Endothelial cell of umbilical vein (primary cell): ENCODE results near the genes HOXA6 and HOXA9.

DNA sequence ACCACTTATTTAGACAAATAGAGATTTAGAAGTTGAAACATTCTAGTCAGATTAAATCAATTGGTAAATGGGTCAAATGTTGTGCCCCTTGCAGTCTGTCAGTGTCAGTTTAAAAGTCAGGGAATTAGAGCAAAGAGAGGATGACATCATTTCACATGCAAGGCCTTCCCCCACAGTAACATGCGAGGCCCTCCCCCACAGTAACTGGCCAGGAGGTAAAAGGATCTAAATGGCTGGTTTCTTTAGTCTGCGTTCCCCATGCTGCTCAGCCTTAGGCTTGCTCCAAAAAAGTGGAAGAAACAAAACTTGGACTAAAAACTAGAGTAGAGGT lies 177.8 kb downstream of the SKAP2 start:
- PRO-cap = bidirectional peak, plus-strand start at position 109 of the sequence, minus-strand start outside the sequence
CAGE:
- cytosol, long polyA minus RNA = no peak
- cytosol, long polyA plus RNA = no peak
- long polyA plus RNA = no peak
- nucleus, long polyA minus RNA = no peak
- nucleus, long polyA plus RNA = no peak

DNA sequence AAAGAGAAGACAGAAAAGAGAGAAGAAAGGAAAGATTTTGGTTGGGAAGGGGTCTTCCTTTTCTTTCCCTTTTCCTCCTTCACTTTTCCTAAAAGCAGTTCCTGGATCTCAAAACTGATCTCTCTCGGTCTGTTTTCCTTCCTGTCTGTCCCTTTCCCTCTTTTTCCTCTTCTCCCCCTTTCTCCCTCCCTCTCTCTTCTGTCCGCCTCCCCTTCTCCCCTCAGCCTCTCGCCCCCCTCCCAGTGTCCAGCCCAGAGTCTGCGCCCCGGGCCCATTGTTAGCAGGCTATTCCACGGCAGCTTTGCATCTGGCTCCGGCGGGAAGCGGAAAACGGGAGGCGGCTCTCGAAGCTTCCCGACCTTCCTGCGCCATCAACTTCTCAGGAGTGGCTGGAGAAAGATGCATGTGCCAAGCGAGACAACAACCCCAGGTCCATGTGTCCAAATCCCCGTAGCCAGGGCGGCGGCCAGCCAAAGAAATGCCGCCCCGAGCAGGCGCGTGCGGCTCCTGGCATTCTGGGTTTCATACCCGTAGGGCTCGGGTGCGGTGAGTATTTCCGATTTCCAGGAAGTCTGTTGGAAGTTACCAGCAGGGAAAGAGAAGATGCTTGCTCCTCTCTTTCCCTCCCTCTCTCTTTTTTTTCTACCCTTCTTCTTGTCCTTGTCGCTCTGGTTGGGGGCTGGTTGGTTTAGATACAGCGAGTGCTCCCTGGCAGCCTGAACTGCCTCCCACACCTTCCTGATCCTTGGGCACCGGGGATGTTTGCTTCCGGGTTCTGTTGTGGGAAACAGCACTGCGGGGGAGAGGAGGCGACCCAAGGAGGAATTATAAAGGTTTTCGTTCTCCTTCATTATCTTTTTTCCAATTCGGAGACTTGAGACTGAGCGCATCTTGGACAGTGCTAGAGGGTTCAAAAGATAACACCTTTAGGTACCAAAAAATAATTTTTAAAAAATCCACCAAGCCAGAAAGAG lies 1.1 kb upstream of the HOXA2 start:
- PRO-cap = bidirectional peak, plus-strand start at position 661 of the sequence, minus-strand start at position 526 of the sequence; unidirectional peak, minus-strand start at position 723 of the sequence
CAGE:
- cytosol, long polyA minus RNA = no peak
- cytosol, long polyA plus RNA = no peak
- long polyA plus RNA = no peak
- nucleus, long polyA minus RNA = no peak
- nucleus, long polyA plus RNA = no peak

- PRO-cap = no peak
CAGE:
- cytosol, long polyA minus RNA = no peak
- cytosol, long polyA plus RNA = no peak
- long polyA plus RNA = no peak
- nucleus, long polyA minus RNA = no peak
- nucleus, long polyA plus RNA = no peak
Observed at GRCh38 chr7:27110064-27111112, 7.9 kb upstream of the HOXA2 start.

GRCh38 chr7:27116306-27117698 lies 13.8 kb downstream of the HOXA4 start:
- PRO-cap = bidirectional peak, plus-strand start at chr7:27117472, minus-strand start at chr7:27117293
CAGE:
- cytosol, long polyA minus RNA = no peak
- cytosol, long polyA plus RNA = no peak
- long polyA plus RNA = no peak
- nucleus, long polyA minus RNA = no peak
- nucleus, long polyA plus RNA = no peak

- PRO-cap = no peak
CAGE:
- cytosol, long polyA minus RNA = no peak
- cytosol, long polyA plus RNA = no peak
- long polyA plus RNA = no peak
- nucleus, long polyA minus RNA = no peak
- nucleus, long polyA plus RNA = no peak
Observed at GRCh38 chr7:27139959-27140615, 3.4 kb downstream of the HOXA5 start.

DNA sequence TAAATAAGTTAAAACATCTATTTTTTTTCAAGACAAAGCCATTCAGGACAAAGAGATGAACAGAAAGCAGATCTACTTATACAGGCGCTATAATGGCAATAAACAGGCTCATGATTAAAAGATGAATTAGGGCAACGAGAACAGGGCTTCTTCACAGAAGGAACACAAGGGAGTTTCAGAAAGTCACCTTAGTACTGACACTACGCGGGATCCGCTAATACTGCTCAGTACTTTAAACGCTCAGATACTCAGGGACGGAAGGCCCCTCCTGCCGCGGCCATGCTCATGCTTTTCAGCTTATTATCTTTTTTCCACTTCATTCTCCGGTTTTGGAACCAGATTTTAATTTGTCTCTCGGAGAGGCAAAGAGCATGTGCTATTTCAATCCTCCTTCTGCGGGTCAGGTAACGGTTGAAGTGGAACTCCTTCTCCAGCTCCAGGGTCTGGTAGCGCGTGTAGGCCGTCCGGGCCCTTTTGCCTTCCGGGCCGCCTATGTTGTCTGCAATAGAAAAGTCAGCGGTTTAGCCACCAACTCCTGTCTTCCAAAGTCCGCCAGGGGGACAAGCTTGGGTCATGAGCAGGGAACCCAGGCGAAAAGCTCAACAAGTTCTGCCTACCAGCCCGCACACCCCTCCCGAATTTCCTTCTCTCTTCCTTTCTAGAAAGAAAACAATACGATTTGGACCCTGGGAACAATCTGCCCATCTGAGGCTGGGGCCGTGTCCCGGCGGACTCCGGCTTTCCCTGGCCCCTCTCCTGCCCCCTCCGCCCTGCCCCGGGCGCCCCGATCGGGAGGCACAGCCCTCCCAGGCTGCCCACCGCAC lies 1.7 kb downstream of the HOXA5 start:
- PRO-cap = bidirectional peak, plus-strand start at position 672 of the sequence, minus-strand start at position 480 of the sequence
CAGE:
- cytosol, long polyA minus RNA = start-site peak on the minus strand centred at position 485 of the sequence, 107 bp wide, 5 reads
- cytosol, long polyA plus RNA = no peak
- long polyA plus RNA = no peak
- nucleus, long polyA minus RNA = no peak
- nucleus, long polyA plus RNA = no peak

GRCh38 chr7:27147086-27148023 lies at the start of gene HOXA6:
HOXA6 (minus strand) TSS chr7:27147774.
- PRO-cap = bidirectional peak, plus-strand start at chr7:27147417, minus-strand start at chr7:27147320; bidirectional peak, plus-strand start at chr7:27147666, minus-strand start at chr7:27147571
CAGE:
- cytosol, long polyA minus RNA = no peak
- cytosol, long polyA plus RNA = no peak
- long polyA plus RNA = no peak
- nucleus, long polyA minus RNA = no peak
- nucleus, long polyA plus RNA = no peak

DNA sequence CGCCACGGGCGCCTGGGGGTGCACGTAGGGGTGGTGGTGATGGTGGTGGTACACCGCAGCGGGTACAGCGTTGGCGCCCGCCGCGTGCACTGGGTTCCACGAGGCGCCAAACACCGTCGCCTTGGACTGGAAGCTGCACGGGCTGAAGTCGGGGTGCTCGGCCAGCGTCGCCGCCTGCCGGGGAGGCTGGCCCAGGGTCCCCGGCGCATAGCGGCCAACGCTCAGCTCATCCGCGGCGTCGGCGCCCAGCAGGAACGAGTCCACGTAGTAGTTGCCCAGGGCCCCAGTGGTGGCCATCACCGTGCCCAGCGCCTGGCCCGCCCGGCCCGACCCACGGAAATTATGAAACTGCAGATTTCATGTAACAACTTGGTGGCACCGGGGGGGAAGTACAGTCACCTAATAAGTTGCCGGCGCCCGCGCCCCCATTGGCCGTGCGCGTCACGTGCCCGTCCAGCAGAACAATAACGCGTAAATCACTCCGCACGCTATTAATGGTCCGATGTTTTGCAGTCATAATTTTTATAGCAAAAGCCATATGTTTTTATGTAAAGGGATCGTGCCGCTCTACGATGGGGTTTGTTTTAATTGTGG lies at the start of gene HOXA9:
HOXA9 (minus strand) TSS at position 377 of the 594 bp plus-strand sequence.
- PRO-cap = bidirectional peak, plus-strand start at position 551 of the sequence, minus-strand start at position 344 of the sequence
CAGE:
- cytosol, long polyA minus RNA = start-site peak on the minus strand centred at position 357 of the sequence, 47 bp wide, 248 reads
- cytosol, long polyA plus RNA = start-site peak on the minus strand centred at position 347 of the sequence, 67 bp wide, 662 and 347 reads in 2 replicates
- long polyA plus RNA = start-site peak on the minus strand centred at position 362 of the sequence, 86 bp wide, 768 and 1,135 reads in 2 replicates
- nucleus, long polyA minus RNA = start-site peak on the minus strand centred at position 359 of the sequence, 34 bp wide, 305 reads
- nucleus, long polyA plus RNA = start-site peak on the minus strand centred at position 372 of the sequence, 59 bp wide, 465 and 504 reads in 2 replicates

DNA sequence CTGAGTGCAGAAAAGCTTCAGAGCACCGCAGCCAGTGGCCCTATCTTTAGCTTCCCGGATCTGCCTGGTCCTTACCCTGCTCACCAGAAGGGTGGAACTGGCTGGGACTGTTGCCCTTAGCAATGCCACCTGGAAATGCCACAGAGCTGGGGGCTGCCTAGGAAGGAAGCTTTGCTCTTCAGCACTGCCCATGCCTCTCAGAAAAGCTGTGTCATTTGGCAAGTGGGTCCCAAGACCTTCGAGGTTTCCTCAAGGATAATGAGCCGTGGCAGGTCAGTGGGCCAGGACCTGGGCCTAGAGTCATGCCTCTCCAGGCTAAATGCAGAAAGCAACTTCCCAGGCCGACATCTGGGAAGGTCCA lies 2.2 kb upstream of the HOXA10 start:
- PRO-cap = bidirectional peak, plus-strand start at position 143 of the sequence, minus-strand start at position 62 of the sequence
CAGE:
- cytosol, long polyA minus RNA = no peak
- cytosol, long polyA plus RNA = no peak
- long polyA plus RNA = no peak
- nucleus, long polyA minus RNA = no peak
- nucleus, long polyA plus RNA = no peak

- PRO-cap = no peak
CAGE:
- cytosol, long polyA minus RNA = no peak
- cytosol, long polyA plus RNA = no peak
- long polyA plus RNA = no peak
- nucleus, long polyA minus RNA = no peak
- nucleus, long polyA plus RNA = no peak
Observed at GRCh38 chr7:27182196-27183035, 2.6 kb downstream of the HOXA11 start.

- PRO-cap = bidirectional peak, plus-strand start at chr7:27184458, minus-strand start at chr7:27184462; bidirectional peak, plus-strand start at chr7:27184828, minus-strand start at chr7:27184903; unidirectional peak, minus-strand start at chr7:27185038
CAGE:
- cytosol, long polyA minus RNA = no peak
- cytosol, long polyA plus RNA = no peak
- long polyA plus RNA = no peak
- nucleus, long polyA minus RNA = start-site peak on the plus strand at chr7:27184405-27184467, 64 reads
- nucleus, long polyA plus RNA = start-site peak on the plus strand at chr7:27184452-27184579, 56 and 91 reads in 2 replicates
Observed at GRCh38 chr7:27184188-27185134, 571 bp downstream of the HOXA11 start.

GRCh38 chr7:27187144-27187786 lies 2.2 kb upstream of the HOXA11 start:
- PRO-cap = bidirectional peak, plus-strand start at chr7:27187370, minus-strand start at chr7:27187384; bidirectional peak, plus-strand start at chr7:27187728, minus-strand start at chr7:27187679
CAGE:
- cytosol, long polyA minus RNA = no peak
- cytosol, long polyA plus RNA = no peak
- long polyA plus RNA = no peak
- nucleus, long polyA minus RNA = no peak
- nucleus, long polyA plus RNA = no peak

- PRO-cap = bidirectional peak, plus-strand start at chr7:27192832, minus-strand start at chr7:27192741
CAGE:
- cytosol, long polyA minus RNA = no peak
- cytosol, long polyA plus RNA = no peak
- long polyA plus RNA = no peak
- nucleus, long polyA minus RNA = no peak
- nucleus, long polyA plus RNA = no peak
Observed at GRCh38 chr7:27192636-27193454, 7.0 kb downstream of the HOXA13 start.

DNA sequence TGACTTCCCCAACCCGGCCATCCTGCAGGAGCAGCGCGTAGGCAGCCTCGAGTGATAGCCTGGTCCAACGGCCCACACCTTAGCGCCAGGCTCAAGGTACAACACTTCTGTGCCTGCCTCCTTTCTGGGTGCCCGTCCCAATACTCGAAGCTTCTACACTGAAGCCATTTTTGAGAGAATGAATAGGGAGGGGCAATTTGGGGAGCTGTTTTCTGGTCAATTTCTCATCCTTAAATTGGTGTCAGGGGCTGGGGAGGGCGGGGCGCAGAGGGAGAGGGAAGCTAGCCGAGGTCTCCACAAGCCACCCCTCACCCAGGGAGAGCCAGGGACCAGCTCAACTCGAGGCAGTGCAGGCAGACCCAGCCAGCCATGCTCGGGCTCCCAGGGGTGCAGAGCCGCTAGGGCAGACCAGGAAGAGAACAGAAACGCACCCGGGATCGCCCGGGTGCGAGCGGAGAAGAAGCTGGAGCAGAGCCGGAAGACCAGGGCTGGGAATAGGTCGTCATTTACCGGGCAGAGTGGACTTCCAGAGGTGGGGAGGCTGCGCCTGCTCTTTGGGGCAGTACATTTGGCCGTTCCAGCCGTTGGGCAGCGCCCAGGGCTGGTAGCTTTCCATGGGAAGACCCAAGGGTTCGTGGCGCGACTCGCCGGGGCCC lies 1.1 kb downstream of the HOXA13 start:
- PRO-cap = no peak
CAGE:
- cytosol, long polyA minus RNA = no peak
- cytosol, long polyA plus RNA = no peak
- long polyA plus RNA = no peak
- nucleus, long polyA minus RNA = no peak
- nucleus, long polyA plus RNA = no peak

- PRO-cap = no peak
CAGE:
- cytosol, long polyA minus RNA = no peak
- cytosol, long polyA plus RNA = no peak
- long polyA plus RNA = no peak
- nucleus, long polyA minus RNA = no peak
- nucleus, long polyA plus RNA = no peak
Observed at GRCh38 chr7:27245309-27246515, 3.1 kb downstream of the EVX1 start.

GRCh38 chr7:27277562-27277917 lies 34.9 kb downstream of the EVX1 start:
- PRO-cap = no peak
CAGE:
- cytosol, long polyA minus RNA = no peak
- cytosol, long polyA plus RNA = no peak
- long polyA plus RNA = no peak
- nucleus, long polyA minus RNA = no peak
- nucleus, long polyA plus RNA = no peak

- PRO-cap = no peak
CAGE:
- cytosol, long polyA minus RNA = no peak
- cytosol, long polyA plus RNA = no peak
- long polyA plus RNA = no peak
- nucleus, long polyA minus RNA = no peak
- nucleus, long polyA plus RNA = no peak
Observed at GRCh38 chr7:27364164-27364867, 121.7 kb downstream of the EVX1 start.

DNA sequence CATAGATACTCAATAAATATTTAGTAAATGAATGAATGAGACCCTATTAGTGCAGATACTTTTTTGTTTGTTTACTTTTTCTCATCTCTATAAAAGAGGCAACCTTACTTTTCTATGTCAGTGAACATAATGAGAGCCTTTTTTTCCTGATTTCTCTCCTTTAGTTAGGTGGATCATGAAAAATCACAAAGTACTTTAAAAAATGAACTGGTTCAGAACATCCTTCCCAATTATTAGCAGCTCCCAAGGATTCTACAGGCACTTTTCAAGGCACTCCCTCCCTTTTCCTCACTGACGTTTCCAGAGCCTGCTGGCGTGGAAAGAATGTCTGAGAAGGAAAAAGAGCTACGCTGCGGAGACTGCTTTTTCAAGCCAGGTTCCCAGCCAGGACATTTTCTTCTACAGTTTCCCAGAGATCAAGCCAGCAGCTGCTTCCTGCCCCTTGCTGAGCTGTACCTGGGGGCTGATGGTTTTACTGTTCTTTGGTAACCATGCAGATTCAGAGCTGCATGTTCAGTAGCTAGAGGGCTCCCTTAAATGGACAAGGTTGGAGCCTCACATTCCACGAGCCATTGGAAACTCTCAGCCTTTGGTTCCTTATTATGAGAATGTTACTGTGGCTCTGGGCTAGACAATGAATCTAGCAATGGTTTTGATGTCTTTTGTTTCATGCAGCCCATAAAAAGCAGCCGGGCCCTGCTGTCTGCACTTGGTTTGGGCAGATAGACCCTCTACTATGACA lies 133.3 kb downstream of the EVX1 start:
- PRO-cap = no peak
CAGE:
- cytosol, long polyA minus RNA = no peak
- cytosol, long polyA plus RNA = no peak
- long polyA plus RNA = no peak
- nucleus, long polyA minus RNA = no peak
- nucleus, long polyA plus RNA = no peak

DNA sequence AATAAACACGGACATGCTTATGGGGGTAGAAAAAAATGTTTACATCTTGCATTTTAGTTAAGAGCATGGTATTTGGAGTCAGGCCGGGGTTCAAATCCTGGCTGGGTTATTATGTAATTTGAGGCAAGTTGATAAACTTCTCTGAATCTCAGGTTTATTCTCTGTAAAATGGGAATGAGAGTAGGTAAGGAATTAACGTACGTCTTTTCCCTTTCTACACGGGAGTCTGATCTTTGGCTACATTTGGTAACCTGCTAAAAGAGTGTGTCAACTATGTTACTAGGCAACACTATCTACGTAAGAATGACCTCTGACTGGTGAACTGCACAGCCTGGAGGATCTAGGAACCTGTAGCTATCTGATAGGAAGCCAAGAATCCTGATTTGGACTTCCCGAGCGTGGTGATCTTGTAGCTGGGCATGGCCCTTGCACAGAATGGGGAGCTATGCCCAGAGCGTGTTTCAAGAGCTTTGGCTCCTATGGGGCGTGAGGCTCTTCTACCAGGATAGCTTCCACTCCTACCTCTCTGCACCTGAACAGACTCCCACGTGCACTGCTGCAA lies 157.4 kb downstream of the TAX1BP1 start:
- PRO-cap = no peak
CAGE:
- cytosol, long polyA minus RNA = no peak
- cytosol, long polyA plus RNA = no peak
- long polyA plus RNA = no peak
- nucleus, long polyA minus RNA = no peak
- nucleus, long polyA plus RNA = no peak

DNA sequence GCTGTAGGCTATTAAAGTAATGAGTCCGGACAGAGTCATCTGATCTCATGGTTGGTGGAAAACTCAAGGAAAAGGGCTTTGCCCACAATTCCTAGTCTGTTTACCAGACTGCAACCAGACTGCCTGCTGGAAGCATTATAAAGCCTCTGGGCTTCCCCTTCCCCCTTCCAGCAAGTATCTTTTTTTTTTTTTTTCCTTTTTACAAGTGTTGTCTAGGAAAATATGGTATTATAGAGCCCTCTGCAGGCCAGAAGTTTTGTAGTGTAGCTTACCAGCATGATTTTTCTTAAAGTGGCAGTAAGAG lies 181.1 kb downstream of the TAX1BP1 start:
- PRO-cap = bidirectional peak, plus-strand start at position 106 of the sequence, minus-strand start at position 112 of the sequence
CAGE:
- cytosol, long polyA minus RNA = no peak
- cytosol, long polyA plus RNA = no peak
- long polyA plus RNA = no peak
- nucleus, long polyA minus RNA = no peak
- nucleus, long polyA plus RNA = no peak